Ishikawa (cell line): ENCODE results near the gene PRKCQ.

DNA sequence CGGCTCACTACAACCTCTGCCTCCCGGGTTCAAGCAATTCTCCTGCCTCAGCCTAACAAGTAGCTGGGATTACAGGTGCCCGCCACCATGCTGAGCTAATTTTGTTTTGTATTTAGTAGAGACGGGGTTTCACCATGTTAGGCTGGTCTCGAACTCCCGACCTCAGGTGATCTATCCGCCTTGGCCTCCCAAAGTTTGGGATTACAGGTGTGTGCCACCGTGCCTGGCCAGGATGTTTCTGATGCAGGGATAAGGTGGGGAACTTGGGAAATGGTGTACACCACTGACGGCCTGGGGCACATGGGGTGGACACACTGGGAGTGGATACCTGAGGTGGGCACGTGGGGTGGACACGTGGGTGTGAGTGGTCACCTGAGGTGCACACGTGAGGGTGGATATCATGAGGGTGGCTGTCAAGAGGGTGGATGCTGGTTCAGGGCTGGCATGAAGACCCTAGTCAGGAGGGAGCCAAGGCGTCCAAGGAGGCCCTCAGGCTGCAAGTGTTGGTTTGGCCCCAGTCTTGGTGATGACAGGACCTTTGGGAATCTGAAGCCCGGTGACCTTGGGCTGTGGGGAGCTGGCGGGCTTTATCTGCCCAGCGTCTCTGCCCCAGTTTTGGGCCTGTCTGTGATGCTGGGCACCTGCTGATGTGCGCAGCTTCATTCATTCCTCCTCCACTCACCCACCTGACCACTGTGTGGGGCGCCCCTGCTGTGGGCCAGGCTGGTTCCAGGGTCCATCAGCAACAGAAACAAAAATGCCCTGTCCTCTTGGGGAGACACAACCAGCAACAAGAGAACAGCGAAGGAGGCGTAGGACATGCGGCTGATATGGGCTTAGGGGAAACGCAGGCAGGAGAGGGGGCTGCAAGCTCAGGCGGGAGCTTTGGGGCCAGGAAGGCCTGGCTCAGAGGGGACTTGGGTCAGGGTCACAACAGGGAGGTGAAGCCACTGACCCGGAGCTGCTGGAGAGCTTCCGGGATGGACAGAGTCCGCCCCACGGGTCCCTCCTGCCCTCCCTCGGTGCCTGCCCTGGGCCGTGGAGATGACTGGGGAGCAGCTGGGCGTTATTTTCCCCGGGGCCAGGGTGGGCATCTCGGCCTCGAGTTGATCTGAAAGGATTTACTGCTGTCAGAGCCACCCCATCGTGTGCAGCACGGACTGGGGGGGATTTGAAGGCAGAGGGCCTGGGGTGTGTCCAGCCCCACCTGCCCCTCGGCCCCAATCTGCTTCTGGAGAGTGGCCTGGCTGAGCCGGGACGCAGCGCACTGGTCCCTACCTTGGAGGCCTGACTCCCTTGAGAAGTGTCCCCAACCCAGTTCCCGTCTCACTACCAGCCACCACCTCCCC is 24.7 kb upstream of the PFKFB3 start:
- RRBS: 91% methylated on average over 2 of the region's 40 CpGs

DNA sequence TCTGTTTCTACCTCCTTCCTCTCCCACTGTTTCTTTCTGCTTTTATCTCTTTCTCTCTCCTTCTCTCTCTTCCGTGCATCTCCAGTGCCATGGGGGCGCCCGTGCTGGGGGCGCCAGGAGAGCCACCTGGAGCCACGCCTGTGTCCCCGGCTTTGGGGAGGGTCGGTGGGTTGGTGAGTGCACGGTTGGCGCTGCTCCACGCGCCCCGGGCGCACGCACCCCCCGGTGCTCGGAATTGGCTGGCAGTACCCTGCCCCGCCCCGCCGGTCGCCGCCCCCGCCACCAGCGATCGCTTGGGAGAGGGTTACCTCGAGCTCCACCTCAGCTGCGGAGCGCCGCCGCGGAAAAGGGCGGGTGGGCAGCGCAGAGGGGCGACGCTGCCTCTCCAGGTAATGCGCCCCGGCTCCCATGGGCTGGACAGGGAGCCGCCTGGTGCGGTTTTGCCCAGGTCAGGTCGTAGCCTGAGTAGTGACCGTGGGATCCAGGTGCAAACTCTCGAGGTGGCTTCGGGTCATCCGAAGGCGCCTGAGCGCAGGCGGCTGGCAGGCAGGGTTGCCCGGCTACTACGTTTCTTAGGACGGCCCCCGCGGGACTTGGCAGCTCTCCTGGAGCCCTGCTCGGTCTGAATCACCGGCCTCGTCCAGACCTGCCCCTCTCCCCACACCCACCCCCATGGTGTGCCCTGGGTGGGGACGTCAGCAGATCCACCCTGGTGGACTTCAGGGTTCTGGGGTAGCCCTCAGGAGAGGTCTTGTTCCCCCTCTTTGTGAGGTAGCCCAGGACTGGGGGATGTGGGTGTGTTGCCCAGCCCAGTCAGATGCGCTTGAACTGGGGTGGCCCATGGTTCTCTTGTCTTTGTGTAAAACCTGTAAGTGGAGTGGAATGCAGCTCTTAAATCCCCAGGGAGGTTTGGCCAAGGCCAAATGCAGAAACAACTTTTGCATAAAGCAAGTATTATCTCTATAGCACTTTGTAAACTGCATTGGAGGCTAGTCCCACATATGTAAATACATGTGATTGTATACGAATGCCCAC is 1.4 kb downstream of the PFKFB3 start:
- RRBS: 3% methylated on average over 23 of the region's 57 CpGs

DNA sequence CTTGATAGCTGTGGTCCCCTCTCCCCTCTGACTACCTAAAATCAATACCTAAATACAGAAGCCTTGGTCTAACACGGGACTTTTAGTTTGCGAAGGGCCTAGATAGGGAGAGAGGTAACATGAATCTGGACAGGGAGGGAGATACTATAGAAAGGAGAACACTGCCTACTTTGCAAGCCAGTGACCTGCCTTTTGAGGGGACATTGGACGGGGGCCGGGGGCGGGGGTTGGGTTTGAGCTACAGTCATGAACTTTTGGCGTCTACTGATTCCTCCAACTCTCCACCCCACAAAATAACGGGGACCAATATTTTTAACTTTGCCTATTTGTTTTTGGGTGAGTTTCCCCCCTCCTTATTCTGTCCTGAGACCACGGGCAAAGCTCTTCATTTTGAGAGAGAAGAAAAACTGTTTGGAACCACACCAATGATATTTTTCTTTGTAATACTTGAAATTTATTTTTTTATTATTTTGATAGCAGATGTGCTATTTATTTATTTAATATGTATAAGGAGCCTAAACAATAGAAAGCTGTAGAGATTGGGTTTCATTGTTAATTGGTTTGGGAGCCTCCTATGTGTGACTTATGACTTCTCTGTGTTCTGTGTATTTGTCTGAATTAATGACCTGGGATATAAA is 32.2 kb downstream of the PFKFB3 start:
- RRBS: no CpG with 5 or more reads among the region's 8 CpGs

GRCh38 chr10:6251215-6251414 is 48.4 kb downstream of the PFKFB3 start:
- RRBS: no CpG with 5 or more reads among the region's 2 CpGs

- RRBS: 7% methylated on average over 67 of the region's 98 CpGs
Measured at GRCh38 chr10:6579934-6581214, at the start of gene PRKCQ. PRKCQ (minus strand) TSS chr10:6580276.

DNA sequence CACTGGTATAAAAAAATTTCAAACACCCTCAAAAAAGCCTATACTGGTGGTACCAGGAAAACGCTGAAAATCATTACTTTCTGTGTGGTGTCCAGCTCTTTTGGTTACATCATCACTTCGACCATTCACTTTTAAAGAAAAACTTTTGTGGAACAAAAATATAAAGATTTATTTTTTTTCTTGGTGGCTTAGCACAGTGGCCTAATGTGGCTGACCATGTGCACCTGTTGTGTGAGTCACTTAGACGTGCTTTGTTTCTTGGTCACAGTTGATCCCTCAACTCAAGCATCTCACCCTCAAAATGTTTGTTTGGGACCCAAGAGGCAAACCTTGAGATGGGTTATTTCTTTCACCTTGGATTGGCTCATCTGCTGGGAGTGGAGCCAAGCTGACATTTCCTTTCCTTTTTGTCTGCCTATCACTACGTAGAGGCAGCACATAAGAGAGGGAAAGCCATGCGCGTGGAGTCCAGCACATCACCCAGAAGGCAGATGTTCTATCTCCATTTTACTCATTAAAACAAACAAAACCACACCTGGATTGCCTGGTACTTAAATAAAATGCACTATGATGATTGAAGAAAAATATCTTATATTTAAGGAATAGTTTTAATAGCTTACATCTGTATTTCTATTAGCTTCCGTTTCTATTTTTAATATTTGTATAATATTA is 6.4 kb upstream of the PRKCQ start:
- RRBS: no CpG with 5 or more reads among the region's 7 CpGs

DNA sequence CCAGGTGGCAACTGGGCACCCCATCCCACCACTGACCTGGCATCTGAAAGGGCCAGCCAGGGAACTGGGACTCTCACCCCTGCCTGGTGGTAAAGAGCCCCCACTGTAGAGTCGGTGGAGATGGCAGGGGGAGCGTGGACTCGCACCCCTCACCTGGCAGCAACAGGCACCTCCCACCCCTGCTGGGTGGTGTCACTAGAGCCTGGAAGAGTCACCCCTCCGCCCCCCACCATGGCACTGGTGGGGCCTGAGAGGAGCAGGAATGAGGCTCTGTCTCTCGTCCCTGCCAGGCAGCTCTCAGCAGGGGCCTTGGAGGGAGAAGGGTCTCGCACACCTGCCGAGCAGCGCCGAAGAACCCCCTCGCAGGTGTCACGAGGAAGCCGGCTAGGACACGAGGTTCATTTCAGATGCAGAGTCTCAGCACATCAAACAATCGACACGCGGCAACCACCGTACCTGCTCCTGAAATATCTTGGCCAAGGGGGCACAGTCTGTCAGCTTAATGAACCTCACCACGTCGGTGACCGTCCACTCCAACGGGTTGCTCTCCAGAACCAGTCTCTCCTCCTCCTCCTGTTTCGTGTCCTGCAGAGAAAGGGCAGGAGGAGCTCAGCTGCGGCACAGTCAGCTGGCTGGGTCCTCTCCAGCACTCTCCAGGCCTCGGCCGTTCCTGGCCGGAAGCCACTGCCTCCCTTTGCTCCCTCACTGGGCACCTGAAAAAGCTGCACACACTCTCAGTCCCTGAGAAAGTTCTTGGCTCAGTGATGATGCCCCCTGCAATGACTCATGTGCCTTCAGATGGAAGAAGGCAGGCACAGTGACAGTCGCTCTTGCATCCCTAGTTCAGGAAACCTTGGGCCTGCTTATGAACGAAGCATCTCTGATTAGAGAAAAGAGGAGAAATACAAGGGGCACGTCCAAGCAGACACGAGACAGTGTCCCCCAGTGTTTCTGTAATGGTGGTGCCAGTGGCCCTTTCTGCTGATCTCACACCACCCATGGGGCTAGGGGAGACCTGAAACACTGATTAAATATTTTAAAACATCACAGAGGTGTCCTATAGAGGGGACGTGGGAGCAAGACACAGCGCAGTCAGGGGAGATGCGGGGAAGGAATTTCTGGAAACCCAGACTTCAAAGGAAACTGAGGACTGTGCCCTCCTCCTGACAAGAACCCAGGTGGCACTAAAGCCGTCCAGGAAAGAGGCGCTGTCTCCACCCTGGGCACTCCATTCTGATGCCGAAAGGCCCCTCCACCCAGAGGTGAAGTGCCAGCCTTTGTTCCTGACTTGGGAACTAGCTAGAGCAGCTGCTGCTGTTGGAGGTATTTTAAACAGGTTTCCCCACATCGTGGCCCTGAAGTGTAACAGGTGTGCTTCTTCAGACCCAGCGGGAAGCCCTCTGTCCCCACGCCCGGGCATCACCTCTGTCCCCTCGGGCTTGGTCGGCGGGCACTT is 239.8 kb downstream of the SFMBT2 start:
- RRBS: 3% methylated on average over 4 of the region's 43 CpGs

GRCh38 chr10:7186416-7187090 is 224.3 kb downstream of the SFMBT2 start:
- RRBS: no CpG with 5 or more reads among the region's 7 CpGs

- RRBS: no CpG with 5 or more reads among the region's 7 CpGs
Measured at GRCh38 chr10:7258878-7259375, 151.9 kb downstream of the SFMBT2 start.

GRCh38 chr10:7411381-7411675 is 494 bp upstream of the SFMBT2 start:
- RRBS: no CpG with 5 or more reads among the region's 17 CpGs

DNA sequence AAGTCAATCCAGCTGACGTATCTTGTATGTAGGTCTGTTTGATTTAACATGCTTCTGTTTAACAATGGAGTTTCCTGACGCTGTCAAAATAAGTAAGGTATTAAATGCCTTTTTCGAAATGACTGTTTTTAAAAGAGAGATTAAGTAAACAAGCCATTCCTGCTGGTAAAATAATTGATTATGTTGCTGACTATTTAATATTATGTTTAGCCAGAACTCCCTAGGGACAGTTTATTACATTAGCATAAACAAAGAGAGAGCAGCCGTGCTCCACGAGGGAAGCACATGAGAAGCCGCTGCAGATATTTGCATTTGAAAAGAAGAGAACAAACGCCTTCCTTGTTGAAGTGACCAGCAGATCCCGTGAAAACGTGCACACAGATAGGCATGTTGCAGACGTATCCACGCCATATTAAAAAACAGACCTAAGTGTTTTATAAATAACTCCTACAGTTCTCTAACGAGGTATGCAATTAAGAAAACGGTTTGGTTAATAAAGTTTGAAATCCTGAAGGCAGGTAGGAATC is 22.5 kb upstream of the SFMBT2 start:
- RRBS: no CpG with 5 or more reads among the region's 13 CpGs

DNA sequence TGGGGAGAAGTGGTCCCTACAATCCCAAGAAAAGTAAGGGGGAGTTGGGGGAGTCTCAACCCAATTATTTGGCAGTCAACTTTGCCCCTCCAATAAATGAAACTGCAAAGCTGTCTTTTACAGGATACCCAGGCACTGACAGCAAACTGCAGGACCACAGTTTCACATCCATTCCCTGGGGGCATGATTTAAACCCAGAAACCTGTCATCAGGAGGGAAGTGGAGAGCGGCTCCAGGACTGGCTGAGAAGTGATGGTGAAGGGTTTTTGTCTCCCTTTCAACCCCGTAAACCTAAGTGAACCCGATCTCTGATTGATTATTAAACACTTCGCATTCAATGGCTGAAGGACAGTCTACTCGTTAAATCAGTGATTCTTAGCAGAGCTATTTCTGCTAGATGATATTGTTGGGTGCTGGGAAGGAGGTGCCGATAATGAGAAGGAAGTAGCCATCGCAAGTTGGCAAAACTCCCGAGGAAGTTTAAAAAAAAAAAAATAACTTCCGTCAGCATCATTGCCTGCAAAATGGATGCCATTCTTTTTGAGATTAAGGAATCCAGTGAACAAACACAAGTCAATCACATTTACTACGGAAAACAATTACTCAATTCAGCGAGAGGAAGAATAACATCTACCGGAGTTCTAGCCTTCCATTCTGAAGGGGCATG is 74.2 kb upstream of the SFMBT2 start:
- RRBS: no CpG with 5 or more reads among the region's 12 CpGs

DNA sequence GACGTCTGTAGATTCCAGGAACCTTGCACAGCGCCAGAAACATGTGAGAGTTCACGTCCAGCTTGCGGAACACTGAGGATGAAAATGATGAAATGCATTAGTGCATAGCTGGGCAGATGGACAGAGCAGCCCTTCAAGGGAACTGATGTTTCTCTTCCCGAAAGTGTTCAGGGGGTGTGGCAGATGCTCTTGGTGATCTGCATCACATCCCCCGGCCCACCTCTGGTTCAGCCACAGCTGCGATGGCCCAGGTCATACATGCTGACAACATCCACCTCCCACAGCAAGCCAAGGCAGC is 40.9 kb downstream of the ITIH5 start:
- RRBS: no CpG with 5 or more reads among the region's 7 CpGs

DNA sequence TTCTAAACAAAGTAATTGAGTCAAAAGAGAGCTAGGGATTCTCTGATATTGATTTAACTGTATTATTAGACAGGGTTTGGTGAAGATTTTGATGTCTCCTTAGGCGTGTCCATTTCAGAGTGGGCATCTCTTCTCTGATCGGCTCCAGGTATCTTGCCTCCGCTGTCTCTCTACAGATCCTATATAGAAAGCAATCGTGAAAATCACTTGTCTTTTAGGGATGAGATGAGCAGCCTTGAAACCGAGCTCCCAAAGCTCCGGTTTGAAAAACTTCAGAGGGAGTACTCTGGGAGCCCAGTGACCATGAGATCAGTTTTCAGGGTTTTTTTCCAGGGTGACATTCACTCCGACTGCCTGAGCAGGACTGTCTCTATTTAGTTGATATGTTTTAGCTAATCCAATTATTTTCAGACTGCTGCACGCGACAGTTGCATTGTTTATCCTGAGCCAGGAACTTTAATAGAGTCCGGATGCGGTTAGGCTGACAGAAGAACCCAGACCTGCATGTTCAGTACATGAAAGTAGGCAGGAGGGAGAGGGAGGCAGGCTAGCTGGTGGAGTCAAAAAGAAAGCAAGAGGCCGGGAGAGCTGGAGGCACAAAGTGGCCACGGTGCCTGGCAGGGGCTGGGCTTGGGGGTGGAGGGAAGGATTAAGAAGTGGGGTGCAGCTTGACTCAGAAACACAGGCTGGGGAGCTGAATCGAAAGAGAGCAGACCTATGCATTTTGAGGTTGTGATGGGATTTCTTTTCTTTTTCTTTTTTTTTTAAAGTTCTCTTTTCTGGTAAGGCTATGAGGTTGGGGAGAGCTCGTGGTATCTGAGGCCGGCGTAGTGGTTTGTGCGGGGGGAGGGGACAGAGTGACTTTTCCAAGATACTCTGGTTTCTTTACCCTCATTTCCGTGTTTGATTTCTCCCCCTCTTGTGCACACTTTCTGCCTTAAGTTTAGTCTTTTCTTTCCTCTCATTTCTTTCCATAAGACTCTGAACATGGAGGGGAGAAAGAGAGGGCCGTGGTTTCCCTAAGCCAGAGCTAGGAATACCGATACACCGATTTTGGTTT is 5.6 kb downstream of the GATA3 start:
- RRBS: 9% methylated on average over 3 of the region's 22 CpGs

- RRBS: no CpG with 5 or more reads among the region's 5 CpGs
Measured at GRCh38 chr10:8160160-8160501, 105.6 kb downstream of the GATA3 start.

DNA sequence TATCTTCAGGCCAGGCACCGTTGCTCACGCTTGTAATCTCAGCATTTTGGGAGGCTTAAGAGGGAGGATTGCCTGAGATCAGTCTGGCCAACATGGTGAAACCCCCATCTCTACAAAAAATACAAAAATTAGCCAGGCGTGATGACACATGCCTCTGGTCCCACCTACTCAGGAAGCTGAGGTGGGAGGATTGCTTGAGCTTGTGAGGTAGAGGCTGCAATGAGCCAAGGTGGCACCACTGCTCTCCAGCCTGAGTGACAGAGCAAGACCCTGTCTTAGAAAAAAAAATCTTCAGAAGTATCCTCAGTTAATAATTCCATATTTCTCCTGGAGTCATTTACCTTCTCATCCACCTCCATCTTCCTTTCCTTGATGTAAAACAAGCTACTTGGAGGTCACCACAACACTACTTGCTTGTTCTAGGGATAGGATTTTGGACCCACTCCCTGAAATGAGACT is 362.4 kb downstream of the GATA3 start:
- RRBS: no CpG with 5 or more reads among the region's 3 CpGs

DNA sequence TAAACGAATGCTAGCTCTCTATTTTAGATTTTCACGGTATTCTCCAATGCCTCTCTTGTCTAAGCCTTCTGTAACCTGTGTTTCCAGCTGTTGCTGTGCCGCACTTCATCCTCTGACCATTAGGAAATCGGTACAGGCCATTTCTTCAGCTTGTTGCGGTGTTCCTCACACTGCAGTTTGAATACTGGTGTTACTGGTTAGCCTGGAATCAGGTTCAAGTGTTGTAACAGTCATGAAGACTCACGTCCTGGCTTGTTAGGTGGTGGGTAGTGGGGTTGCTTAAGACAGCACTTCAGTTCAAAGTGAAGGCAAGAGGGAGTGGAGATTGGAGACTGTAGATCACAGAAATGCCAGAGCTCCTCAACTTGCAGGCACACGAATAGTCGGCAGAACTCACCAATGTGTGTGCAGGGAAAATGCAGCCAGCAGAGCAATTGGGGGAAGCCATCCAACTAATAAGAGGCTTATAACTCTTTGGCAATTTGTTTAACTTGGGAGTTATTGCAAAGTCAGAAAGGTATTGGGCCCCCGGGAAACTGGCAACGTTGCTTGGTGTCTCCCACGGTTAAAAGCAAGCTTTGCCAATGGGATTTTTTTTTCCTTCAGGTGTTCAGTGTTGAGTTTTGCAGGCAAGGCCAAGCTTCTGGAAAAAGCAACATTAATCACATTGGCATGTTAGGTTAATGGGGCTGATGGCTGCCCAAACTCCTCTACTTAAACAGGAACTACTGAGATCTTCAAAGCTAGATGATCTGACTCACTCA is 380.8 kb downstream of the GATA3 start:
- RRBS: no CpG with 5 or more reads among the region's 11 CpGs

- RRBS: no CpG with 5 or more reads among the region's 25 CpGs
Measured at GRCh38 chr10:10650758-10651185, 366.9 kb upstream of the CELF2 start.

DNA sequence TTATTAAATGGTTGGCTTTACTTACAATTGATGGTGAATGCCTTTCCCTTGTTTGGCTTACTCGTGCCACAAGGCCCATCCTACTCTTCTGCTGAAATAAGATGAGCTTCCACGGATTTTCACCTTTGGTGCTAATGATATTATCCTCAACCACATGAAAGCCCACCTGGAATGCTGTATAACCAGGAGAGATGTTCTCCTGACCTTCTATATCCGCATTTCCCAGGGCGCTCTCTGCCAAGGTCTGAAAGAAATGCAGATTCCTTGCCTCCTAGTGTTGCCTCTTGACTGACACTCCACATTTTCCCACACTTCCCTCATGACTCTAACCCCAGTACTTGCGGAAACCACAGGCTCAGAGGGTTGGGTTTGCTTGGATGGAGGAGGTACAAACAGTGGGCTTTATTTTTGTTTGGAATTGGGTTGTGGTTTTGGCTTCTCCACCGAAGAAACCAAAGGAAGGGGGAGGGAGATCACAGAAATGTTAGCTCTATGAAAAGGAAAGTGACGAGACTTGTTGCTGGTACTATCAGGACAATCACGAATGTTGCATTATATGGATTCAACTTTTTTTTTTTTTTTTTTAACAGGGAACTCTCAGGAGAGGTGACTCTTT is 222.9 kb upstream of the CELF2 start:
- RRBS: no CpG with 5 or more reads among the region's 8 CpGs